Neutrophil (primary cell): ENCODE measurements around a stretch of chr5.

GRCh38 chr5:95960143-95961193 is 1.2 kb downstream of the ELL2 start:
- PRO-cap = no peak

DNA sequence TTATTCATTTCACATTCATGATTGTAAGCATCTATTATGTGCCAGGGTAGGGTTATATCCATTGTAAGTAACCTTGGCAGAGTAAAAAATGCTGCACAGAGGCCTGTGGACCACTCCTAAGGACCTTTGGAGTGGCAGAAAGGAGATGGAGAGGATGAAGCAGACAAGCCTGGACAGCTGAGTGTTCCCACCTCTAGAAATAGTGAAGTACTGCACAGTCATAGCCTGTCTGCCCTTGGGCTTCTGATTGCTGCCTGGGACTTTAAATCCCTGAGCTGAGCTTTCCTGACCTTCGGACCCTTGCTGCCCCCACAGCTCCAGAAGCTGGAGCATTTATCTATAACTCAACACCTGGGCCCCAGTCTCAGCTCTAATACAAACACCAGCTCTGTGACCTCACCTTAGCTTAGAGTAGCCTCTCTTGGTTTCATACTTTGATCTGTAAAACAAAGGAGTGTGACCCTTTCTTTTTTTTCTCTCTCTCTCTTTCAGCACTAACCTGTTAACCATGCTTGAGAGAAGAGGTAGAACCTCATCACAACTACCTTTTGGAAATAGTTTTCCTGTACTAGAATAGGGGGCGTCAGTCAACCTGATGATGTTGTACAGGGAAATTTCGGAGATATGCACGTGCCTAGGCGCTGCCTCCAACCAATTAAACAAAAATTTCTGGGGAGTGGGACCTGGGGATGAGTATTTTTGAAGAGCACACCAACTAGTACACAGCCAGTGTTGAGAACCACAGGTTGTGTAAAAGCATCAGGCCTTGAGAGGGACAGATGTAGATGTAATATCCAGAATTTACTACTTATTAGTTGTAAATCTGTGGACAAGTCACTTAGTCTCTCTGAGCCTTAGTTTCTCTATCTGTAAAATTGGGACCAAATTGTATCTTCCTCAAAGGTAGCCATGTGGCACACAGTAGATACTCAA is 25.4 kb upstream of the ELL2 start:
- PRO-cap = no peak

GRCh38 chr5:96235780-96235993 is 197.4 kb downstream of the PCSK1 start:
- PRO-cap = no peak

- PRO-cap = no peak
These were observed 135.8 kb downstream of the PCSK1 start for GRCh38 chr5:96297128-96297686.

GRCh38 chr5:96633598-96633993 is 28.6 kb upstream of the CAST start:
- PRO-cap = no peak

DNA sequence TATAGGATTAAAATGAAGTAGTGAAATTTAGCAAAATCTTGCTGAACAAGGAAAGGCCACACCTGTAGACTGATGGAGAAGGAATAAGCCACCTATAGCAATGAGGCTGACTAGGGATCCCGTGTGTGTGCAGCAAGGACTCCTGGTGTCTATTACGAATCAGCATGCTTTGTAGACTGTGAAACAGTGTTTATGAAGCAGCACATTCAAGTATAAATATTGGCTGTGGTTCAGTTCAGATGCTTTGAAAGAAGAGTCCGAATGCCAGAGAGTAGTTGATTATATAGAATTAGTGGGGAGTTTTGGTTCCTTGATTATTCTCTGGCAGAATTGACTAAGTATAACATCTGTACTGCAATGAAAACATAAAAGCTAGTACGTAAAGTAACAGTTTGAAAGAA is 41.8 kb downstream of the CAST start:
- PRO-cap = no peak

GRCh38 chr5:96718531-96719065 is 56.4 kb downstream of the CAST start:
- PRO-cap = no peak

GRCh38 chr5:96733886-96734839 is 72.0 kb downstream of the CAST start:
- PRO-cap = no peak

DNA sequence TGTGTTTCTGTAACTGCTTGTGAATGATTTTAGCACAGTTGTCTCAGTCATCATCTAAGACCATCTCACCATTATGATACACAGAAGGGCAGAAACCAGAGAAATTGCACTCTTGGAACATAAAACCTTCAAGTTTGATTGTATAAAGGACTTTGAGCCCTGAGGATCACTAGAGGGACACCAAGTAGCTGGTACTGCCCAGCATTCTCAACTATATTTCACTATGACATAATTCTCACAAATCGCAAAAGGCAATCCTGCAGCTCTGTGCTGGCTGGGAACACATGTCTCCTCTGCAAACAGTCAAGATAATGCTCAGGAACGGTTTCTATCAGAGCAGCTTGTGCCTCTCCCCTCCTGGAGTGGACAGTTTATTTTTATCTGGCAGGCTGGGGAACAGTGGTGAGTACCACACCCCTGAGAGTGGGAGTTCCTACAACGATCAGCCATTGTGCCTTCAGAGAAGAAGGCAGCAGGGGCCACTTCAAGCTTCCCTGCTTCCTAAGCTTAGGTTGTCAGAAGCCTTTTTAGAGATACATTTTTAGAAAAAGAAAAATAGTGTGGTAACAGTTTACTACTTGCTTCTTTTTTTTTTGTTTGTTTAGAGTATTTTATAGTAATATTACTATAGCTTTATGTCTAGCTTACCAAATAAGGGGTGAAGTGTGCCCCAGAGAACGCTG is 65.8 kb downstream of the ERAP1 start:
- PRO-cap = no peak

DNA sequence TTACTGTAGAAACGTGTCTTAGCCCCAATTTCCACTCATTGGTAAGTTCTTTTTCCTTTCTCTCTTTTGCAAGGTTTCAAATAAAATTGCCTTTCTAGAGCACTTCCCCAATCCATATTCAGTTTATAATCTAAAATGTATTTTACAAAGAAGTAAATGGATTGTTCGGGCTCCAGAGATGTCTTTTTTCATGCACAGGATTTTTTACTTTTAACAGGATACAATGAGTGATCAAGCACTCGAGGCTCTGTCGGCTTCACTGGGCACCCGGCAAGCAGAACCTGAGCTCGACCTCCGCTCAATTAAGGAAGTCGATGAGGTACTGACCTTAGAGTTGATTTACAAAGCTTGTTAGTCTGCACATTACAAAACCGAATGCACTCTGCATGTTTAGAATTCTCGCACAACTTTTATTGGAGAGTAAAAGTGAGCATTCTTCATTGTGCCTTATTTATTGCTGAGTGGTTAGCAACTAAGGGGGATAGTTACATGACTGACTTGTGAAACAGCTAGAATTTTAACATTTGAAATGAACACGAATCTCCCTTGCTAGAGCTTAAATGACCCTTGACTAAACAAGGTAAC is 65.2 kb downstream of the ERAP1 start:
- PRO-cap = no peak

DNA sequence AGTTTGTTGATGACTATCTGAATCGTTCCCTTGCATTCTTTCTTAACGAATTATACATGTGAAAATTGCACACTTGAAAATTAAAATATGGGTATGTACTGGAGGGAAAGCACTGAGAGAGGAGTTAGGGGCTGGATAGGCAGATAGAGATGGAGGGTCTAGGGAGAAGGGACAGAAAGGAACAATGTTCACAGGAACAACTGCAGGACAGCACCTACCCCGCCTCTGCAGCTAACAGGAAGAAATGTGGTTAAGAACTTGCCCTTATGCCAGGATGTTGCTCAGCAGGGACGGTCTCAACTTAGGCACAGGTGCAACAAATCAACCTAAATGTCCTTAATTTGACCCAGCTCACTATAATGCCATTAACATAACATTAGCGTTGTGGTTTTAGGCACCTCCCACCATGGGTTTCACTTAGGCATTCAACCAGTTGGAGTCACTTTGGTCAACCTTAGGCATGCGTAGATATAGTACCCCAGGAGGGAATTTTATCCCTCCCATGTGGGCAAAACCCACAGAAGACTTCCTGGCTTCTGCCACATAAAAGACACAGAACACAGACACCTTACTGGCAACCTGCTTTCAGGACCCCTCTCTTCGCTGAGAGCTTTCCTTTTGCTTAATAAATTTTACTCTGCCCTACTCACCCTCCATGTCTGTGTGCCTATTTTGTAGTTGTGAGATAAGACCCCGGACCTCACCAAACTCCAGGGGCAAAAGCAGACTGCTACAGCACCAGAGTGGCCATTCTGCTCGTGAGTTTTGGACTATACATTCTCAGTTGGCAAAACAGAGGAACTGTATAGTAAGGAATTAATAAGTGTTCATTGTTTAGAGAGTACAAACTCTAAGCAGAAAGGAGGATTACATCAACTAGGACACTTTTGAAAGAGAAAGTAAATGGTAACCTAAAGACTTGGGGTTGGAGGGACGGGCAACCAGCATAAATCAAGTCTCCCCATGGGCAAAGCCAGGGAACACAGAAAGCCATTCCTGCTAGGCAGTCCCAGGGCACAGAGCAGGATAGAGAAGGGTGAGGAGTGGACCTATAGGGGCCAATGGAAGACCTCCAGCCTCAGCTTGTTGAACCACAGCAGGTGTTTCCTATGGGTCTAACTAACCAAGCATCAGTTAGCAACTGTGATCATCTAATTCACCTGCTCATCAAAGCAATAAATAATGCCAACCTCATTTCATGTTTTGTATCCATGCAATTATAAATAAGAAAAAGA is 8.9 kb upstream of the ERAP1 start:
- PRO-cap = no peak

GRCh38 chr5:96923873-96924445 is 11.9 kb upstream of the LNPEP start:
- PRO-cap = no peak

GRCh38 chr5:97167256-97168113 is 15.6 kb downstream of the RIOK2 start:
- PRO-cap = no peak

DNA sequence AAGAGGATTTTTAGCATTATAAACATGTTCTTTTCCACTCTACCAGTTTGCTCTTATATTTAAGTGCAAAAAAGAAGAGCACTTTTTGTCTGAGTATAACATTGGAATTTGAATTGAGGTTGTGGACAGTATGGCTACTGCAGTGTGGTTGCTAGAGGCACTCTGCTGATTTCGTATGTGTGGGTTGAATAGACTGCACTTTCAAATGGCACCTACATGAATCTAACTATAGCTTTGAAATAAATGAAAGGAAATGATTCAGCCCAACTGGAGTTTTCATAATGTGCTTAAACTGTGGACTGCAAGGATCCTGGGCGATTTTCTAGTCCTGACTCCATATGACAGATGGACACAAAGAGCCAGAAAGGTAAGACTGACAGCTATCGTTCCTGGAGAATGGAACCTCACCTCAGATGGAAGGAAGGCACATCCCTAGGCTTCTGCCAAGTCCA is 657.6 kb upstream of the RIOK2 start:
- PRO-cap = no peak

- PRO-cap = no peak
These were observed 263.2 kb upstream of the RGMB start for GRCh38 chr5:98510001-98510831.

DNA sequence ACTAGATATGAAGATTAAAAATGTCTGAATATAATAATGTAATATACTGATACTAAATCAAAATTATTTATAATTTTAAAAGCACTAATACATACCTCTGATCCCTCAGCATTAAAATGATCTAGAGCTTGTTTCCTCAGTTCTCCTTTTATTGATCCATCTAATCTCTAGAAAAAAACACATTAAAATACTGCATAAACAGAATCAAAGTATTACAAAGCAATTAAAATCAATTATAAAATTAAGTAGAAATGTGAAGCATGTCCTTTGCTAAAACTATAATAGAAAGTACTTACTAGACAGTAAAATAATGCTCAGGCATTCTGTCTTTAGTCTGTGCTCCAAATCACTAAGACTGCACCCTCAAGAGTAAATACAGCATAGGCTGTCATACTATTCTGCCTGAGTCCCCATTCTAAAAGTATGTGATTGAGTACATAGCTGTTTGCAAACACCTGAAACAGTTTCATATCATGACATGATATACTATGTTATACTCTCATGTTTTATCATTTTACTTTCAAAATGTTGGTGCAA is 43.3 kb downstream of the CHD1 start:
- PRO-cap = no peak

DNA sequence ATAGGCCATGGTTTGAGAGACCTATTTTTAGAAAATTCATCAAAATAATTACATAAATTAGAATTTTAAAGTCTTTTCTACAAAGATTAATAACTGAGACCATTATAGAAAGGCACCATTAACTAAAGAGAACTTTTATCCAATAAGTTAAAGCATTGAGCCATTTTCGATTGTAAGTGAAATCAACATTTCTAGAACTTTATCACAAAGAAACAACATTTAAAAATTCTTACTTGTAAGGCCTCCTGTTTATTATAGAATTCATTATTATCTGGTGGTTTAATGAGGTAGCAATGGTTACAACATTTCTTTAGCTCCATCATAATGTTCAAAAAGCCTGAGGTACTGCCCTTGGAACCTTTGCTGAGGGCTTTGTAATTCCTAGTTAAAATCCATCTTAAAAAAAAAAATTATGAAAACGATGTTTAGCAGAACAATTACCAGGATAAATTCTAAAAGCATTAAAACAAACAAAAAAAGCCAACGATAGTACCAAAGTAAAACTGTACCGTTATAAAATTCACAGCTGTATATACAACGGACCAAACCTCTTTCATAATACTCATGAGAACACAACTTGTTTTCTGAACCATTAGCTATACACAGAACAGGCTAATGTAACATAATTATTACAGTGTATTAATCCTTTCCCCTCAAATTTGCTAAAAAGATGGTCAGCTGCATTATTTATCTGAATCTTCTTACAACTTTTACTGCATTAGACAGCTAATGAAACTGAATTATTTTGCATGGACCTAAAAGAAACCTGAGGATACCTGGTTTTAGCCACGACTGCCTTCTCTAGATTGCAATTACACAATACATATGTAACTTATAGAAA is 39.7 kb downstream of the CHD1 start:
- PRO-cap = no peak

GRCh38 chr5:98893197-98893730 is 35.5 kb downstream of the CHD1 start:
- PRO-cap = no peak

GRCh38 chr5:98904154-98904514 is 24.7 kb downstream of the CHD1 start:
- PRO-cap = no peak

DNA sequence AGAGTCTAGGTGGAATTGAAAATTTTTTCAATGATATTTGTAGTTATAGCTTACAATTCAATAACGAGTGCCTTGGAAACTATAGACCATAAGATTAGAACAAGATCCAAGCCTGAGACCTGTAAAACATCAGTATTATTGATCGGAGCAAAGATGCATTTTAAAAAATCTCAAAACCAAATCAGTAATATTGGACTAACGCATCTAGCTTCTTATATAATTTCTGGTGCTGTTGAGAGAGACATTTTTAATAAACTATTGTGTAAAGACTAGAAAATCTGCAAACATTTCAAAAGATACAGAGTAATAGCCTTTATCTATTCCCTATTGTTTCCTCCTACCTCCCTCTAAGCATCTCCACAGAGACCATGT is 669.6 kb upstream of the ST8SIA4 start:
- PRO-cap = no peak